Mesenchymal stem cell of adipose (primary cell): Measurements from ENCODE around the gene FAM83D.

DNA sequence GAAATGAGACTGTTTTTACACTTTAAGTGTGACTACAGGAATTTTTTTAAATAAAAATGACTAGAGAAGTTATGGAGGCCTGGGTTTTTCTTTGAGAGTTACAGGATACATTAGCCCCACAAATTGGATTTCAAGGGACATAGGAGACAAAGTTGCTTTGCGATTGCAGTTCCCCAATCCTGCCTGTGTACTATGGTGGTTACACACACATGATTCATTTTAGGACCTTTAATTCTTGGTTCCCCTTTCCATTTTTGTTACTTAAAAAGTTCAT, 62.1 kb downstream of the RPRD1B start:
- CAGE, long polyA plus RNA: no peak

- CAGE, long polyA plus RNA: no peak
Measured at GRCh38 chr20:38125344-38125949, 39.6 kb downstream of the TGM2 start.

- CAGE, long polyA plus RNA: no peak
Measured at GRCh38 chr20:38139237-38139697, 25.8 kb downstream of the TGM2 start.

DNA sequence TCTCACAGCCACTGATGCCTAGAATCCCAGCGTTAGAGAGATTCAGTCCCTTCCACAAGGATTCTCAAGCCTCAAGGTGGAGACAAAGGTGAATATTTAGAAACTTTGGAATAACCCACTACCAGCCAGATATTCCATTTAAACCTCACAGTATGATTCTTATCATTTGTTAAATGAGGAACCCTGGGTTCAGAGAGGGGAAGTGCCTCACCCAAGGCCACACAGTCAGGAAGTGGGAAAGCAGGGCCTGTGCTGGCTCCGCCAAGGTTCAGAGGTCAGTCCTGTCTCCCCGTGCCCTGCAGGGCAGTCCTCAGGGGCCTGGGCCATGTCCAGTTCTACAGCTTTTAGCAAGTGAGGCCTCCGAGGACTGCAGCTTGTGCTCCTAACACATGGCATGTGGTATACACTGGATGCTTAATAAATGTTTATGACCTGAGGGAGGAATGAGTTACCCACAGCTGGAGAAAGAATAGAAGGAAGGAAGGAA, 3.8 kb upstream of the TGM2 start:
- CAGE, long polyA plus RNA: no peak

- CAGE, long polyA plus RNA: no peak
Measured at GRCh38 chr20:38217500-38218238, 42.9 kb downstream of the KIAA1755 start.

DNA sequence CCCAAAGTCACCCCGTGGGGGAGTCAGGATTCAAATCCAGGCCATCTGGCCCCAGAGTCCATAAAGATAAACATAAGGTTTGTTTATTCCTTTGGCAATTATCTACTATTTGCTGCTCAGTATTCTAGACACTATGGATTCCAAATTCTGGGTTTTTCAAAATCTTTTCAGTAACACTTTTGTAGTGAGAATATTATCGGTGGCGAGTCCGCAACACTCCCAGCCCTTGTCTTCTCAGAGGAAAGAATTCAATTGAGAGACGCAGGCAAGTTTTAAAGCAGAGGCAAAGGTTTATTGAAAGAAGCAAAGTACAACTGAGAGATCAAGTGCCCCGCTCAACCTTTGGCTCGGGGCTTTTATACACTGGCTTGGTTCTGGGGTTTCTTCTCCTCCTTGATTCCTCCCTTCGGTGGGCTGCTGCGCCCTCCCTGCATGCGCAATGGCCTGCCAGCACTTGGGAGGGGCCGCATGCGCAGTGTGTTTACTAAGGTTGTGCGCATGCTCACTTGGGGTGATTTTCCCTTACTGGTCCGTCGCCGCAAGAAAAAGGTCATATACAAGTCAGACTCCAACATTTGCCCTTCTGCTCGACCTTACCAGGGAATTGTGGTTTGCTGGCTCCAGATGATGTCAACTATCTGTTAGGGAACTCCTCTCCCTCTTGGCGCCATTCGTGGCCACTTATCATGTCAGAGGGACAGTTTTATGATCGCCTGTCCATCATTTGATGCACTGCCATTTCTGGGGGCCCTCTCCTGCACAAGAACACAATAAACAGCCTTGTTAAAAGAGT, 3.1 kb upstream of the LBP start:
- CAGE, long polyA plus RNA: no peak

GRCh38 chr20:38503179-38503540, 30.5 kb downstream of the RALGAPB start:
- CAGE, long polyA plus RNA: no peak

GRCh38 chr20:38541605-38542163, 39.3 kb upstream of the ADIG start:
- CAGE, long polyA plus RNA: no peak

- CAGE, long polyA plus RNA: no peak
Measured at GRCh38 chr20:38859097-38859461, 53.6 kb downstream of the PPP1R16B start.

DNA sequence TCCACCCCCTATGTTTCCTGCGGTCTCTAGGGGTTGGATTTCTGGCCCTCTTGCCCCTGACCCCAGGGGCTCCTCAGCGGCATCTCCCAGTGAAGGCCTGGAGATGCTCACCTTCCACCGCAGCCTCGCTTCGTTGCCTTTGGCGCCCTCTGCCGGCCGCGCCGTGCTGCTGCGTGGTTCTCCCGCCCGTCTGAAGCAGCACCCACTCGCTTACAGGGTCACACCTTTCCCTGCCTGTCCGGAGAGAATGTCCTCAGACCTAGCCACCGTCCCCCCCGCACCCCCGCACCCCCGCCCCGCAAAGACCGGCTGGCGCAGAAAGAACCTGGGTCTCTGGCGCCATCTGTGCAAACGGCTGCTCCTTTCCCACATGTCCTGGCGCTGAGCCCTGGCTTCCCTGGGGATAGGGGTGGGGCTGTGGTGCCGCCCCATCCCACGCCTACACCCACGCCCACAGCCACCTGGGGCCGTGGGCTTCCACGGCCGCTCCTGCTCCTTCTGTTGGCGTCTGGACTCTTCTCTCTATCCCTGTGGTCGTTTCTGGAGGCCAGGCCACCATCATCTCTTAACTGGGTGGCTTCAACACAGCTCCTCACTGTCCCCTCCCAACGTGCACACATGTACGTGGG, 32.3 kb upstream of the FAM83D start:
- CAGE, long polyA plus RNA: no peak

- CAGE, long polyA plus RNA: no peak
Measured at GRCh38 chr20:38925920-38927227, at the start of gene FAM83D. FAM83D (plus strand) TSS chr20:38926417.

GRCh38 chr20:38932328-38933114, 6.3 kb downstream of the FAM83D start:
- CAGE, long polyA plus RNA: no peak

DNA sequence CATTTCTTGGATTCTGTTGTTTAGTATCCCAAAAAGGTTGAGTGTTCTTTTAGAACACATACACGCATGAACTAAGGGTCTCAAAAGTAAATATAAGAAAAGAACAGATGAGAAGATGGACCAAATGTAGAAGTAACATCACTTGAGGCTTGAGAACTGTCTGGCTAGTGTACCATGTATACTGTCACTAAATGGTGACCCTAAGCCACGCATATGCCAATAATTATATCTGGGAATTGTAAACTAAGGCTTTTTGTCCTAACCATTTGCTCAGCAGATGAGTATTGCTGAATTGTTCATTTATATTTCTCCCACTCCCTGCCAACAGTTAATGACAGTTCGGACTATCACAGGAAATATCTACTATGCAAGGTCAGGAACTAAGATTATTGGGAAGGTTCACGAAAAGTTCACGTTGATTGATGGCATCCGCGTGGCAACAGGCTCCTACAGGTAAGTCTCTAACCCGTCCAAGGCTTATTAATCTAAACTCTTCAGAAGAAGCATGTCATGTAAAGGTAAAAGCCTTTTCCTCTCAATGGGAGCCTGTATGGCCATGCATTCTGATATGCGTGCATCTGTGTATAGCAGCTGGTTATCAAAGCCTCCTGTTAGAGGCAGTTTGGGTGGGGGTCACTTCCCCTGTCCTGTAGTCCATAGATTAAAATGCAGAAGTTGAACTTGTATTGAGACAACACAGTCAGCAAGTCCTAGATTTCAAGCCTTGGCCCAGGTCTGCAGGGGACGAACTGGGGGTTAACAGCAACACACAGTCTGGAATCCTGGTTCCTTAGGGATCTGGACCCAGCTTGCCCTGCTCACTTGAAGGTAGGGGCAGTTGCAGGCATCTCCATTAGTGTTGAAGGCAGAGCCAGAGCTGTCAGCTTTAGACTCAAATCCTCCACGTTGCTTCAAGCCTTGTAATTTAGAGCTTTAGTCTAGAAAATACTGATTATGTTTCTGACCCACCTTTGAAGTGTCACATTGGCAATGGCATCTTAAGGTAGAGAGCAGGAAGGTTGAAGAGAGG, 14.3 kb upstream of the DHX35 start:
- CAGE, long polyA plus RNA: no peak

- CAGE, long polyA plus RNA: no peak
Measured at GRCh38 chr20:39358003-39358591, 396.0 kb downstream of the DHX35 start.

DNA sequence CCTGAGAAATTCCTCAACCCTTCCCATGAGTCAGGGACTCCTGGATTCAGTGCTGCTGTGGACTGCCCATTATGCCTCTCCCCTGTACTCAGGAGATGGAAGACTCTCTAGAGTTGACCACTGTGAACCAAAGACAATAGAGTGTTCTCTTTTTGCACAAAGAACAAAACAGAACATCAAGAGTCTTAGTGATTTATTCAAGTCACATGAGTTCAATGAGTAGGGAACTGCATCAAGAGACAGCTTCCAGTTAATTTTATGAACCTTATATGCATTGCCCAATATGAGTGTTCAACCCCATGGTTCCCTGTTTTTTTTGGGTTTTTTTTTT, 224.4 kb downstream of the MAFB start:
- CAGE, long polyA plus RNA: no peak

DNA sequence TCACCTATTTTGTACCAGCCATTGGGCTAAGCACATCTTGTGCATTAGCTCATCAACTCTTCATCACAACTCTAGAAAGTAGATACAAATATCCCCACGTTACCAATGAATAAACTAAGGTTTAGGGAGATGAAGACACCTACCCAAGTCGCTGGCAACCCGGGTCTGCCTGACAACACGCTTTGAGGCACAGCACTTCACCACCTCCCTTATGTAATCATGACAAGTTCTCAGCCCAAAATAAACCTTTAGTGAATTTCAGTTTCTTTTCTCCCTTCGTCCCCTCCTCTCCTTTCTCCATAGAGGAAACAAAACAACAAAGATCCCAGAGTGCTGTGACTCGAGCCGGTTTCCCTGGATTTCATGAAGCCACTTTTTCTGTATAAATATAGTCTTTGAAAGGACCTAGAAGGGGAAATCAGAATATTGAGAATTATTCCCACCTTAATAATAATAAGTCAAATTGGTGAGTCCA, 105.4 kb downstream of the MAFB start:
- CAGE, long polyA plus RNA: no peak

GRCh38 chr20:40619701-40620102, 69.3 kb downstream of the MAFB start:
- CAGE, long polyA plus RNA: no peak

DNA sequence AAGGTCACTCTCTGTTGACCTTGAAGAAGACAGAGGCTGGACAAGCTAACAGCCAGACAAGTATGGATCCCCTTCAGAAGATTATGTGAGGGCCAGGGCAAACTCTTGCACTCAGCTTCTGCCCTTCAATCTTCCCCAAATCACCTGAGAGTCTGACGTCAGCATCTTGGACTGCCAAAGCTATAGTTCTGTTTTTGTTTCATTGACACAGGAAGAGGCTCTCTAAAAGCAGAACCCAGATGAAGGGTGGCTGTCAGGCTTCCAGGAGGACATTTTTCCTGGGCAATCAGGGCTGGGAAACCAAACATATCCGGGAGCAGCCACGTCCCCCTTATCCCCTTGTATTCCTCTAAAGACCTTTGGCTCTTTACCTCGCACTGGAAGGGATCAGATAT, 13.5 kb downstream of the MAFB start:
- CAGE, long polyA plus RNA: no peak

- CAGE, long polyA plus RNA: no peak
Measured at GRCh38 chr20:40690368-40690735, 1.3 kb upstream of the MAFB start.

DNA sequence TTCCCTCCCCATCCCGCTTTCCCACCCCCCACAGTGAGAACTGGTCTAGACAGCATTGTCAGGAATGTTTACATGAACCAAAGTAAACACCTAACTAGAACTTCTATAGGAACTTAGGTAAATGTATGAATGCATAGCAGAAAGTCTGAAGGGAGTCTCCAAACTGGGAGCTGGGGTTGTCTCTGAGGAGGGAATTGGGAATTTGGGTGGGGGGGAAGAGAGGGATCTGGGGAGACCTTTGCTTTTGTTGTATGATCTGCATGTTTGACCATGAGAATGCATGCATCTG, 69.9 kb upstream of the TOP1 start:
- CAGE, long polyA plus RNA: no peak